Measurements from ENCODE around the gene PELI2.

DNA sequence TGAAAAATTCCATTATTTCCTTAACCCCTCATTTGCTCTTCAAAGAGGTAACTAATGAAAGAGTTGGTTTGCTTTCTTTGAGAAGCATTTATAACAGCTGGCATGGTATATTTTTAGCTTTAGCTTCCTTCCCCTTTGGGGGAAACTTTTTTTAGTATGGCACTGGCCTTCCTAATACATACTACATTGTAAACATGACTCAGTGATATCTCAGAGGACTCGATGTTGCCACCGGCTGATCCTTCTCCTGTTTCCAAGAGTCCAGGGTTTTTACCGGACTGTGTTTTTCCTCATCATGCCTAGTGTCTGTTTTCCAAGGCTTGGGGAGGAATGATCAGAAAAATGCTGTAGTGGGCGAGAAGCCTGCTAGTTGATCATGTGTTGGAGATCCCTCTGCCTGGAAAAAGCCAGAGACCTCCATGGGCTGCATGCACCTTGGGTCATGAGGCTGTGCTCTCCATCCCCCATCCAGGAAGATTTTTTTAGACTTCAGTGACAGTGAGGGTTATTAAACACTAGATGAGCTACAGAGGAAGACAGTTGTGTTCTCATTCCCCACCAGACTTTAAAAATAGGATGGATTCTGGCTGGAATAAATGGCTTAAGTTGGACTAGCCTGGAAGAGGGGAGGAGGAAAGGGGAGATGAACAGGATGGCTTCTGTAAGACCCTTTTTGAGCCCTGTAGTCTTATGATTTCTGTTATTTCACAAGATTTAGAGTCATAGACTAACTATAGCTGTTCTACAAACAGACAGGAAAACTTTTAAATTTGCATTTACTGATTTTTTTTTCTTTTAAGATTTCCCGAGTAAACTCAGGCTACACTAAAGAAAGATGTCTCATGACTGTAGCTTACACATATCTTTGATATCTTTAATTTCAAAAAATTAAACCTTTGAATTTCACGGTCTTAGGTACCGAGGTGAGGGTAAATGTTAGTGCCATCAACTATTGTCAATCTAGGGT lies 145.7 kb downstream of the SAMD4A start:
- RRBS: no CpG with 5 or more reads among the region's 7 CpGs

DNA sequence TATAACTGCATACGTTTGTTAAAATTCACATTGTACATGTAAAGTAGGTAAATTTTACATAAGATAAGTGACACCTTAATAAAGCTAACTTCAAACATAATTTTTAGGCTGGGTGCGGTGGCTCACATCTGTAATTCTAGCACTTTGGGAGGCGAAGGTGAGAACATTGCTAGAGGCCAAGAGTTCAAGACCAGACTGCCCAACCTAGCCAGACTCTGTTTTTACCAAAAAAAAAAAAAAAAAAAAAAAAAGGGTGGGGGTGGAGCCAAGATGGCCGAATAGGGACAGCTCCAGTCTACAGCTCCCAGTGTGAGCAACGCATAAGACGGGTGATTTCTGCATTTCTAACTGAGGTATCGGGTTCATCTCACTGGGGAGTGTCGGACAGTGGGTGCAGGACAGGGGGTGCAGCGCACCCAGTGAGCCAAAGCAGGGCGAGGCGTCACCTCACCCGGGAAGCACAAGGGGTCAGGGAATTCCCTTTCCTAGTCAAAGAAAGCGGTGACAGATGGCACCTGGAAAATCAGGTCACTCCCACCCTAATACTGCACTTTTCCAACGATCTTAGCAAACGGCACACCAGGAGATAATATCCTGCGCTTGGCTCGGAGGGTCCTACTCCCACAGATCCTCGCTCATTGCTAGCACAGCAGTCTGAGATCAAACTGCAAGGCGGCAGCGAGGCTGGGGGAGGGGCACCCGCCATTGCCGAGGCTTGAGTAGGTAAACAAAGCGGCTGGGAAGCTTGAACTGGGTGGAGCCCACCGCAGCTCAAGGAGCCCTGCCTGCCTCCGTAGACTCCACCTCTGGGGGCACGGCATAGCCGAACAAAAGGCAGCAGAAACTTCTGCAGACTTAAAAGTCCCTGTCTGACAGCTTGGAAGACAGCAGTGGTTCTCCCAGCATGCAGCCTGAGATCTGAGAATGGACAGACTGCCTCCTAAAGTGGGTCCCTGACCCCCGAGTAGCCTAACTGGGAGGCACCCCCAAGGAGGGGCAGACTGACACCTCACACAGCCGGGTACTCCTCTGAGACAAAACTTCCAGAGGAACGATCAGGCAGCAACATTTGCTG lies 32.2 kb downstream of the GCH1 start:
- RRBS: no CpG with 5 or more reads among the region's 30 CpGs

- RRBS: no CpG with 5 or more reads among the region's 3 CpGs
Measured at GRCh38 chr14:55290538-55291140, 19.4 kb downstream of the FBXO34 start.

DNA sequence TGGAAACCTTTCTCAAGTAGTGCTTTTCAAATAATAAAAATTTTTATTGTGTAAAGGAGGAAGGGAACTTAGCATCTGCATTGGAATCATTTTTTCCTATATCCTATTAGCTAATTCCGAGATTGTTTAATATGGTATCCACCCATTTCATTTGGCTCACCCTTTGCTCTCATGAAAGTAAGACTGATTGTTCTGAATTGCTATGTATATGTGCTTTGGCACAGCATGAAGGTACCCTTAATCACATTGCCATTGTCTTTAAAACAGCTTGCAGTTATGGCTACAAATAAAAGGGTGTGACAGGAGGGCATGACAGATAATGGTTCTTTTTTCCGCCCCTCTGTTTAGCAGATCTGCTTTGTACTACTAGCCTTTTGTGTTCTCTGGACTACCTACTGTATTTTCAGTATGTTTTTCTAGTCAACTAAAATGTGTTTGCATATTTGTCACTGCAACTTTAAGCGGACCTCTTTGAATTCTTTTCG lies 35.7 kb downstream of the FBXO34 start:
- RRBS: no CpG with 5 or more reads among the region's 4 CpGs

DNA sequence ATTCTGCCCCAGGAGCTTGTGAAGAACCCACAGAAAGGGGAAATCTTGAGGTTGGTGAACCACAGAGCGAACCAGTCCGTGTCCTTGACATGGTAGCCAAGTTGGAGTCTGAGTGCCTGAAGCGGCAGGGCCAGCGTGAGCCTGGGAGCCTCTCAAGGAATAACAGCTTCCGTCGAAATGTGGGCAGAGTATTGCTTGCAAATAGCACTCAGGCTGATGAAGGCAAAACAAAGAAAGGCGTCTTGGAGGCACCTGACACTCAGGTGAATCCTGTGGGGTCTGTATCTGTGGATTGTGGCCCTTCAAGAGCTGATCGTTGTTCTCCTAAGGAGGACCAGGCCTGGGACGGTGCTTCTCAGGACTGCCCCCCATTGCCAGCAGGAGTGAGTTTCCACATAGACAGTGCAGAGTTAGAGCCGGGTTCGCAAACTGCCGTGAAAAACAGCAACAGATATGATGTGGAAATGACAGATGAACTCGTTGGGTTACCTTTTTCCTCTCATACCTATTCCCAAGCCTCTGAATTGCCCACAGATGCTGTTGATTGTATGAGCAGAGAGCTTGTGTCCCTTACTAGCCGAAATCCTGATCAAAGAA lies 60.4 kb downstream of the ATG14 start:
- RRBS: no CpG with 5 or more reads among the region's 14 CpGs

DNA sequence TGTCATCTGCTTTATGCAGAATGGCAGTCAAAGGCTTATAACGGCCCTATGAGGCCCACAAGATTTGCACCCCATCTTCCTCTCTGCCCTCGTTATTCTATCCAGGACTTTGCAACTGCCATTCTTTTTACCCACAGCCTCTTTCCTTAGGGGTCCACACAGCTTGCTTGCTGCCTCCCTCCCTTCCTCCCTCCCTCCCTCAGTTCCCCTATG lies 33.3 kb downstream of the ATG14 start:
- RRBS: no CpG with 5 or more reads among the region's 2 CpGs

DNA sequence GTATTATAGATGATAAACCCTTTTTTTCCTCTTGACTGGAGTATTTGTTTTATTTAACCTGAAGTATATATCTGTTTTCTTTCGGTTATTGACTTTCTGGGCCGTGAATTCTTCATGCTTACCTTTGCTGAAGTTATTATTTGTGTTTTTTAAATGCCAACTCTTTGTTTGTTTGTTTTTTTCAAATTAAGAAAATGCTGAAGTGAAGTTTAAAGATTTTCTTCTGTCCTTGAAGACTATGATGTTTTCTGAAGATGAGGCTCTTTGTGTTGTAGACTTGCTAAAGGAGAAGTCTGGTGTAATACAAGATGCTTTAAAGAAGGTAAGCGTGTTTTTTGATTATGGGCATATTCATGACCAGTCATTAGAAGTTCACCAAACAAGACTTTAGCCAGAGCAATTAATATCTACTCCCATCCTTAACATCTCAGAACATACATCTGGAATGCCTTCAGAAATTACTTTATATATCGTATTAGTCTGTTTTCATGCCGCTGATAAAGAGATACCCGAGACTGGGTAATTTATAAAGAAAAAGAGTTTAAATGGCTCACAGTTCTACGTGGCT lies 39.1 kb downstream of the KTN1 start:
- RRBS: no CpG with 5 or more reads among the region's 7 CpGs

DNA sequence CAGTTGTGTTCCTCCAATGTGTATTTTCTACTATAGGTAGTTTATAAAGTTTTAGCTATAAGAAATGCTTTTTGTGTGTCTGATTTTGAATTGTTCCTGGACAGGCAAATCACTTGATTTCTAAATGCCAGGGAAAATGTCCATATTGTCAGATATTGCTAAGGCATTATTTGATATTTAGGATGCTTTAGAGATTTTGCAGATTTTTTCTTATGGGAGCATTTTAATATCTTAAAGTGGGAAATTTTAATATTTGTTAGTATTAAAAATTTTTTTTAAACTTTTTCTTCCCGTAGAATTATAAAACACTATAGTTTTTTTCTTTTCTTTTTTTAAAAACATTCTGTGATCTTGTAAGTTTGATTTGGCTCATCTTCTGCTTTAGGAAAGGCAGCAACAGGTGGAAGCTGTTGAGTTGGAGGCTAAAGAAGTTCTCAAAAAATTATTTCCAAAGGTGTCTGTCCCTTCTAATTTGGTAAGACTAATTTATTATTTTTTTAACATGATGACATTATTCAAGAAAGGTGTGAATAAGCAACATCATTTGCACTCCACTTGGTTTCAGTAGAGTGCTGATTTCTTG lies 86.9 kb downstream of the KTN1 start:
- RRBS: no CpG with 5 or more reads among the region's 1 CpG

GRCh38 chr14:55697416-55697855 lies 117.4 kb downstream of the KTN1 start:
- RRBS: no CpG with 5 or more reads among the region's 4 CpGs

- RRBS: 98% methylated on average over 2 of the region's 10 CpGs
Measured at GRCh38 chr14:55864916-55865253, 253.3 kb upstream of the PELI2 start.

DNA sequence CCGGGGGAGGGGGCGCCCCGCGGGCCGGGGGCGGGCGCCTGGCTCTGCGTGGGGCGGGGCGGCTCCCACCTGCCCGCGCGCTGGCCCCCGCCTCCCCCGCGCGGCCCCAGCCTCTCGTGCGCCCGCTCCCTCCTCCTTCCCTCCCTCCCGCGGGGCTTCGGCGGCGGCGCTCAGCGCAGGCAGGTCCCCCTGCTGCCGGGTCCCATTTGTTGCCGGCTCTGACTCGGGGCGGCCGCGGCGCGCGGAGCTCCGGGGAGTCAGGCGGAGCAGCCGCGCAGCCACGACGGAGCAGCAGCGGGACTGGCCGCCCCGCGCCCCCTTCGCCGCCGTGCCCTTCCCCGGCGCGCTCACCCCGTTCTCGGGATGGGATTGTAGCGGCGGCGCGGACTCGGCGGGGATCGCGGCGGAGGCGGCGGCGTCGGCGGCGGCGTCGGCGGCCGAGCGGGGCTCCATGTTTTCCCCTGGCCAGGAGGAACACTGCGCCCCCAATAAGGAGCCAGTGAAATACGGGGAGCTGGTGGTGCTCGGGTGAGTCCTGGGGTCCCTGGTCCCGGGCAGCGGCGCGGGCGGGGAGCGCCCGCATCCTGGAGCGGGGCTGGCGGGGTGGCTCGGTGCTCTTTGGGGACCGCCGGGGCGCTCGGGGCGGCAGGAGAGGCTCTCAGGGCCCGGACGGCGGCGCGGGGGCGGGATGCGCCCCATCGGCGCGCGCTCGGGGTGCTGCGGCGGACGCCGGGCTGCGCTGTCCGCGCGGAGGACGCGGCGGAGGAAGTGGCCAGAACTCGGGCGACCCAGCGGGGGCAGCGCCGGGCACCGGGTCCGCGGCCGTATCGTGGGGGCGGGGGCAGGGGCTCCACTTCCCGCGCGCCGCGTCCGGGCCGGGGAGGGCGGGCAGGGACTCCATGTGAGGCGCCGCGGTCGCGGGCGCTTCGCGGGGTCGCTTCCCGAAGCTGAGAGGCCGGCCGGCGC lies at the start of gene PELI2:
PELI2 (plus strand) TSS at position 202 of the 966 bp plus-strand sequence.
- RRBS: 3% methylated on average over 78 of the region's 147 CpGs

DNA sequence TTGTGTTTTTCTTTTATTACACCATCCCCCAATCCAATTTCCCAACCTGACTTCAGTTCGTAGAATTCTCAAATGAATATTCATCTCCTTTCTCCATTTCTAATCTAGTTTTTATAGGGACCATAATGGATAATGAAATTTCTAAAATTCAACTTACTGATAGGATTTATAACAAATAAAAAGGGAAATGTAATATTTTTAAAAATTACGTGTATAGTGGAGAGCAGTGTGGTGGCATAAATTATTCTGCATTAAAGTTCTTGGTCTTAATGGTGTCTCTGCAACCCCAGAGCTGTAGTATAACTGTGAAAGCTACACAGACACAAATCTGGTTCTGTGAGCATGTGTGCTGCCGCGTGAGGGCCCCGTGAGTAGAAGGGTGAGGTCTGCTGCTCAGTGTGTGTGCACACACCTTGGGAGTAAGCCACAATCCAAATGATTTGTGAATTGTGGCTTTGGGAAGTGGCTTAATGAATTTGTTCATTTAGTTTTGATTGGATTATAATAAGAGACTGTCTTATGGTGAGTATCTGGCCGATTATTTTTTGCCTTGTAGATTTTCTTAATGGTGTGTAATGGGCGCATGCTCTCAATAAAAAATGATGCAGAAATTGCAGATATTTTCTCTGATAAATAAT lies 16.7 kb downstream of the PELI2 start:
- RRBS: no CpG with 5 or more reads among the region's 7 CpGs

DNA sequence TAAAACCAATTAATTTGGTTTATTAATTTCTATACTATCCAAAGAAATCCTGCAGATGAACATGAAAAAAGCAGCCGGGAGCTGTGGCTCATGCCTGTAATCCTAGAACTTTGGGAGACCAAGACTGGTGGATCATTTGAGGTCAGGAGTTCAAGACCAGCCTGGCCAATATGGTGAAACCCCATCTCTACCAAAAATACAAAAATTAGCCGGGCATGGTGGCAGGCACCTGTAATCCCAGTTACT lies 44.1 kb downstream of the OTX2 start:
- RRBS: no CpG with 5 or more reads among the region's 2 CpGs

DNA sequence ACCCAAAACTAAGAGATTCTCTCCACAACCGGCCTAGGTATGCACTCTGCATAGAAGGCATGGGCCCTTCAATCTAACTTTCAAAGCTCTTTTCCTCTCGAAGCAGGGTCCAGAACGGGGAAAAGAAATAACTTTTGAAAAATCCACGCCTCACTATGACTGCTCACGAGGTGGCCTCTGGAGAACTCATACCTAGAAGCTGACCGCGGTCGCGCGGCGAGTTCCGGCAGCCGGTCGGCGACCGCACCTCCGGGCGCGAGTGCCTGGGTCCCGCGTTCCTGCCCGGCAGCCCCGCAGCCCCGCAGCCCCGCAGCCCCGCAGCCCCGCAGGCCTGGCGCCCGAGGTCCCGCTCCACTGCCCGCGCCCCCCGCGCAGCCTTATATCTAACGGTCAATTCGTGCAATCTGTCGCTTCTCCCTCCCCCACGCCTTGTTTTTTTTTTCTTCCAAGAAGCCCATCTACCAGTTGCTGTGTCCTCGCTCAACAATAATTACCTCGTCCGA lies 2.5 kb downstream of the OTX2 start:
- RRBS: no CpG with 5 or more reads among the region's 41 CpGs

GRCh38 chr14:56812015-56812914 lies 2.0 kb upstream of the OTX2 start:
- RRBS: 30% methylated on average over 14 of the region's 46 CpGs

- RRBS: no CpG with 5 or more reads among the region's 5 CpGs
Measured at GRCh38 chr14:57009681-57010215, 199.5 kb upstream of the OTX2 start.

DNA sequence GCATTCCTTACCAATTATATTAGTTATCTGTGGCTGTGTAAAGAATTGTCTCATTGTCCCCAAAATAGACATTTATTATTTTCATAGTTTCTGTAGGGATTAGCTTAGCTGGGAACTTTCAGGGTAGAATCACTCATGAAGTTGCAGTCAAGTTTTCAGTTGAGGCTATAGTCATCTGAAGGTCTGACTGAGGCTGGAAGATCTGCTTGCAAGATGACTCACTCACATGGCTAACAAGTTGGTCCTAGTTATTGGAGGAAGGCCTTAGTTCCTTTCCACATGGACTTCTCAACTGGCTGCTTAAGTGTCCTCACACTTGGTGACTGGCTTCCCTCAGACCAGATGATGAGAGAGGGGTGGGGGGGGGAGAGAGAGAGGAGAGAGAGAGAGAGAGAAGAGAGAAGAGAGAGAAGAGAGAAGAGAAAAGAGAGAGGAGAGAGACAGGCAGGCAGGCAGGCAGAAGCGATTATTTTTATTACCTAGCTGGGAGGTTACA lies 6.3 kb downstream of the AP5M1 start:
- RRBS: no CpG with 5 or more reads among the region's 1 CpG

- RRBS: no CpG with 5 or more reads among the region's 37 CpGs
Measured at GRCh38 chr14:57343344-57344305, 46.8 kb upstream of the NAA30 start.

GRCh38 chr14:57390860-57391668 lies 678 bp downstream of the NAA30 start:
- RRBS: 2% methylated on average over 31 of the region's 79 CpGs

All from HL-60 (cell line).